BE2C (cell line): Measurements from ENCODE around the gene BLVRA.

DNA sequence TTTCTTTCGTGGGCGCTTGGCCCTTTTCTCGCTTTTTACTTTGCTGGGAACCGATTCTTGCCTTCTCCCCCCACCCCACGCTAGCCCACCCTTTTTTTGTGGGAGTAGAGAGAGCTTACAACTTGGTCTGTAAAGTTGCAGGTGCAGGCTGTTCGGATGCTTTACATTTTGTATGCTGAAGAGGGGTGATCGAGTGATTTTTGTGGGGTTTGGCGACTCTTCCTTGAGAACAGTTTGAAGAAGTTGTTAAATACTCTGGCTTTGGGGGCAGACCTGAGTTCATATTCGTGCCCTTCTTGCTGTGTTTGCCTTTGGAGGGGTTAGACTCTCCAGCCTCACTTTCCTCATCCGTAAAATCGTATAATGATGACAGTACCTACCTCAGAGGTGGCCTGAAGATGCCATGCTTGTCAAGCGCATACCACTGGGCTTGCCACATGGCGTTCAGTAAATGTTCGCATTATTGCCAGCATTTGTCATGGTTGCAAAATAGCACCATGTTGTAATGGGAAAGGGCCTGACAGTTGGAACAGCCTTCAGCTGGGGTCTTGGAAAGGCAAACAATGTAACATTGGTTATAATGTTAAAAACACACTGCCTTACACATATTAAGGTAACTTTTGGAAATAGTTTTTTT is 1.2 kb downstream of the STK17A start:
- RRBS: no CpG with 5 or more reads among the region's 14 CpGs

GRCh38 chr7:43632157-43632958 is 49.5 kb downstream of the STK17A start:
- RRBS: no CpG with 5 or more reads among the region's 7 CpGs

- RRBS: no CpG with 5 or more reads among the region's 17 CpGs
Measured at GRCh38 chr7:43639520-43640694, 57.0 kb downstream of the STK17A start.

DNA sequence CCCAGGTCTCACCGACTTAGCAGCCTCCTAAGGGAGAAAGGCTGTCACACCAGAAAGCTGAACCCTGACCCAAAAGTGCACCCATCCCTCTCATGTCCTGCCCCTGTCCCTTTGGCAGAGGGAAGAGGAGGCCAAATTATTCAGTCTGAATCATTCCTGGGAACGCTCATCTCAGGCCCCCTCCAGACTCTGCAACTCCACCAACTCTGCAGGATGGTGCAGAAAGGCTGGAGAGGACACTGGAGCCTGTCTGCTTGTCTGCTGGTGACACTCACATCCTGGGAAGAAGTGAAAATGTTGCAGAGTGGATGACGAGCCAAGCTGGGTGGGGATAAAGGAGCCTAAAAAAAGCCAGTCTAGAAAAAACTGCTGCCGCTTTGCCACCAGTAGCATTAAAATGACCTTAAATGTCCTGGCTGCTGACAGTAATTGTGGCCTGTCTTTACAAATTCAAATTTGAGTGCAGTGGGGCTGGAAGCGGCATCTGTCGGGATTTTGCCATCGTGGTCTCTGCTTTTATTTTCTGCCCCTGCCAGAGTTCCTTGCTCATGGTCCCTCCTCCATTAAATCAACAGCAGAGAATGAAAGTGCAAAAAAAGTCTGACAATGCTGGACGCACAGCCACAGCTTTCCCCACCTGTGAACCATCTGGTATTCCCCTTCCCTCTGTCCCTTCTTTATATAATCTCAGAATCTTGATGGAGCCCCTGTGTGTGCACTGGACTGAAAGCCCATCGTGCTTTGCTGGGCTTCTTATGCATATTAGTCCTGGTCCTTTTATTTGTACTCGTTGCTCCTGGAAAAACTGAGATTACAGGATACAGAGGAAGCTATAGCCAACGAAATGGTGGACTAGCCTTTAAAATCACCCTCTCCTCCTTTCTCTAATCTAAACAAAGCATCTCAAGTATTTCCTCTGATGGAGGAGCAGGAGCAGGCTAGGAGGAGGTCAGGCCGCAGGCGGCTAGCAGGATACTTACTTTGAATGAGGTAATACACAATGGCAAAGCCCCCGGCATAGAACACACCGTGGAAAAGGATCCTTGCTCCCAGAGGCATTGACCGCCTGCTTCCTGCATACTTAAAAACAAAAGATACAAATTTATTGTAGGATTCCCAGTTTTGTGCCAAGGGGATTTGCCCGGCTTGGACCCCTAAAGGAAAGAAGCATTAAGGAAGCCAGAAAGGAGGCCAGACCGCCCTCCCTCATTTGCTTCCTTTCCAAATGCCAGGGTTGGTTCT is 64.1 kb downstream of the STK17A start:
- RRBS: no CpG with 5 or more reads among the region's 18 CpGs

DNA sequence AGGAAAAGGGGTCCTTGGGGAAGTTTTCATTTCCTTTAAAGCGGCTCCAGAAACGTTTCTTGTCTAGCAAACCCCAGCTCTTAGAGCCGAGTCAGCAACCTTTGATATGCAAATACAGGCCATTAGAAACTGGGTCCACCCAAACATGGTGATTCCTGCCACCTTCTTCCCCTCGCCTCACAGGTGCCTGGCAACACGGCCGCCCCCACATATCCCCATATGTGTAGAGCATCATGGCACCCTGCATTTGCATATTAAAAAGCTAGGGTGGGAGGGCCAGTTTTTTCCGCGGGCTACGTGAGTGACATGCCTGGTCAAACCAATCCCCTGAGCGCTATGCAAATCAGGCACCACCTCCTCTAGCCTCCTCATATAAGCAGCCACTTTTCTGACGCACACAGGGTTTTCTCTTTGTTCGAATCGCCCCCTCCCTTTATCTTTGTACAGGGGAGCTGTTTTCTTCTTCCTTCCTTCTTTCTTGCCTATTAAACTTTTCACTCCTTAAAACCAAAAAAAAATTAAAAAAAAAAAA is 60.0 kb downstream of the COA1 start:
- RRBS: no CpG with 5 or more reads among the region's 13 CpGs

GRCh38 chr7:43734455-43735117 is 5.3 kb upstream of the COA1 start:
- RRBS: no CpG with 5 or more reads among the region's 15 CpGs

DNA sequence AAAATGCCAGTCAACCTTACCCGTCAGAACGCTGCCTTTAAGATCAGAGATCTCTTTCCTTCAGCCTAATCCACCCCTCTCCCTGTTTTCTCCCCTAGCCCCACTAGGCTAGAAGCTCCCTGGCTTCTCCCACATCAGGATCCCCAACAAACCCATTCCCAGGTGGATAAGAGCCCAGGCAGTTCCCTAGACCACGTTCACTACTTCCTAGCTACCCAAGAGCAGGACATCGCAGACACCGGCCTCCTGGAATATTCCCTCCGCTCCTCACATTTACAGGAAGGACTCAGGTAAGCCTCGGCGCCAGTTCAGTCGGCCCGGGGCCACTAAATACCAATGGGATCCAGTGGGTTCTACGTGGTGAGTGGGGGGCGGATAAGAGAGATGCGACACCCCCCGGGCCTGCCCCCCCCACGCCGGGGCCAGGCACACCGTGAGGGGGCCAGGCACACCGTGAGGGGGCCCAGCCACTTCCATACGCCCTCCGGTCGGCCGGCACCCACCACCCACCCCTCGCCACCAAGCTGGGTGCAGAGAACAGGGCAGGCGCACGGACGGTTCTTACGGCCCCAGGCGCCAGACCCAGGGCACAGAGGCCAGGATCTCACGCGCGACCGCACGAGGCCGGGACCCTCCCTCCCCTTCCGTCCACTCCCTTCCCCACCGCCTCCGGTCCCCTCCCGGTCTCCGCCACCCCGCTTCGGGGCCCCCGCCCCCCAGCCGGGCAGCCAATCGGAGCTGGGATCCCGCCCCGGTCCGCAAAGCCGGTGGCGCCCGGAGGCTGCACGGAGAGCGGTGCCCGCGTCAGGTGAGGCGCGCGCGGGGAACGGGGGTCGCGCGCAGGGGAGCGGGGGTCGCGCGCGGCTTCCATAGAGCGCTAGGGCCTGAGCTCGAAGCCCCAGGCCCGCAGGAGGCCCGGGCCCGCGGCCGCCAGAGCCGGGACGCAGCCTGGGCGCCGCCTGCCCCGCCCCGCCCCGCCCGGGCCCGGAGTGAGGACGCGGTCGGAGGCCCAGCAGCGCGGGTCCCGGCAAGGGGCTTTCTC is at the start of gene BLVRA:
Gene BLVRA (plus strand): TSS at position 754 of the 1,042 bp plus-strand sequence.
- RRBS: 19% methylated on average over 38 of the region's 89 CpGs

DNA sequence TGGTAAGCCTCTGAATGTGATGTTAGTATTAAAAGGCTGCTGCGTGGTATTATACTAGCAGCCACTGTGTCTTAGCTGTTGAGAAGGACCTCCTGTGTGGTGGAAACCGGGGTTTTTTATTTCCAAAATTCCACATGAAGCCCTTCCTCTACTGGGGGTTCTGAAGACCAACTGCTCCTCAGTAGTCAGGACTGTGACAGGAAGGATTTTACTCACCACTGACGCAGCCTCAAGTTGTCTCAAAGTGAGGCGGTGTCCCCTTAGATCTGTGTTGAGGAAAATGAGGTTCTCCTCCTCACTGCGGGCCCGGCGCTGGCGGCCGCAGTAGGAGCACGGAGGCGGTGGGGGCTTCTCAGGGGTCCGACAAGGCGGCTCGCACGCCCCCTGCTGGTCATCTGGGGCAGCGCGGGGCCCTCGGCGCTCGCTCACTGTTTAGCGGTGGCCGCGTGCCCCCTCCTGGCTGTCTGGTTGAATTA is 30.6 kb downstream of the MRPS24 start:
- RRBS: no CpG with 5 or more reads among the region's 23 CpGs

- RRBS: no CpG with 5 or more reads among the region's 7 CpGs
Measured at GRCh38 chr7:43977387-43978075, 20.2 kb upstream of the SPDYE1 start.

GRCh38 chr7:44005917-44006500 is 8.3 kb downstream of the SPDYE1 start:
- RRBS: no CpG with 5 or more reads among the region's 10 CpGs

DNA sequence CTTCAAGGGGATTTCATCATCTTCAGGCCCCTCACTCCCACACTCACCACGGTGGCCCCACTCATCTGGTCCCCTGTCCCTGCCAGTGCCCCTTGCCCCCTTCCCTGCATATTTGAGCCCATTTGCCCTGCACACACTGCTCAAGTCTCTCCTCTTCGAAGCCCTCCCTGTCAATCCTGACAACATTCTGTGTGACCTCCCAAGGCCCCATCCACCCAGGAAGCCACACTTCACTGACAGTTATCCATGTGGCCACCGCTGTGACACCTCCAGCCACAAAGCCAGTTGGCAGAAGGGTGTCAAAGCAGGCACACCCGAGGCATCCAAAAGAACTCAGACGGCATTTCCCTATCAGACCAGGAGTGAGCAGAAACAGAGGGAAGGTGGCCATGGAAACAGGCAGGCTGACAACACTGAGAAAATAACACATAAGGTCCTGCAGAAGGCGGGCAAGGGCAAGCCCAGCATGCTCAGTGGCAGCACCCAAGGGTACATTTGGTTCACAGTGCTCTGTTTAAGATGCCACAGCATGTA is 4.6 kb downstream of the POLM start:
- RRBS: no CpG with 5 or more reads among the region's 6 CpGs

DNA sequence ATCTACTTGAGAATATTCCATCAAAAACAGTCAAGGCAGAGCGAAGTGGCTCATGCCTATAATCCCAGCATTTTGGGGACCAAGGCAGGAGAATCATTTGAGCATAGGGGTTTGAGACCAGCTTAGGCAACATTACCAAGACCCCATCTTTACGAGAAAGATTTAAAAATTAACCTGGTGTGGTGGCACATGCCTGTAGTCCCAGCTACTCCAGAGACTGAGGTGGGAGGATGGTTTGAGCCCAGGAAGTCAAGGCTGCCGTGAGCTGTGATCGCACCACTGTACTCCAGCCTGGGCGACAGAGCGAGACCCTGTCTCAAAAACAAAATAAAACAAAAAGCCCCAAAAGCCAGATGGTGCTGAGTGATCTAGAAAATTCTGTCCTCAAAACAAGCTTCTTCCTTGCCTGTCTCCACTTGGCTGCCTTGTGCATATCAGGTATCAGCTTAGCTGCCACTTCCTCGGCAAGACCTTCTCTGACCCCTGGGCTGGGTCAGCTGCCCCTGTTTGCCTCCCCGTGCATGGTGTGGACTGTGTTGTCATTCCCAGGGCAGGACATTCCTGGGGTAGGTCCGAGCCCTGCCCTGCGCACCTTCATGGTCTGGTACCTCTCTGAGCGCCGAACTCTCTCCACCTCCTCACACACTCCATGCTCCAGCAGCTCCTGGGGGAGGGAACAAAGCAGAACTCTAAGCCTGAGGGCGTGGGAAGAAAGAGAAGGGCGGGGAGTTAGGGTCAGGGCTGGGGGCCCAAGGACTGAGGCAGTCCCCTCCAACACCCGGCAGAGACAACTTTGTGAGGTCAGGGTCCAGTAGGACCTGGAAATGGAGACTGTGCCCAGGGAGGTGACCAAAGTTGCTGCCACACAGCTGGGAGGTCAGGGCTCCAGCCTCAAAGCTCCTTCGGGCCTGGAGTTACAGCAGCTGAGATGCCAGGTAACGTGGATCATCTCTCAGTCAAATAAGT is 3.9 kb downstream of the POLM start:
- RRBS: no CpG with 5 or more reads among the region's 17 CpGs

- RRBS: no CpG with 5 or more reads among the region's 10 CpGs
Measured at GRCh38 chr7:44096945-44097756, 7.0 kb upstream of the AEBP1 start.

GRCh38 chr7:44143838-44144433 is 2.8 kb upstream of the MYL7 start:
- RRBS: no CpG with 5 or more reads among the region's 5 CpGs

DNA sequence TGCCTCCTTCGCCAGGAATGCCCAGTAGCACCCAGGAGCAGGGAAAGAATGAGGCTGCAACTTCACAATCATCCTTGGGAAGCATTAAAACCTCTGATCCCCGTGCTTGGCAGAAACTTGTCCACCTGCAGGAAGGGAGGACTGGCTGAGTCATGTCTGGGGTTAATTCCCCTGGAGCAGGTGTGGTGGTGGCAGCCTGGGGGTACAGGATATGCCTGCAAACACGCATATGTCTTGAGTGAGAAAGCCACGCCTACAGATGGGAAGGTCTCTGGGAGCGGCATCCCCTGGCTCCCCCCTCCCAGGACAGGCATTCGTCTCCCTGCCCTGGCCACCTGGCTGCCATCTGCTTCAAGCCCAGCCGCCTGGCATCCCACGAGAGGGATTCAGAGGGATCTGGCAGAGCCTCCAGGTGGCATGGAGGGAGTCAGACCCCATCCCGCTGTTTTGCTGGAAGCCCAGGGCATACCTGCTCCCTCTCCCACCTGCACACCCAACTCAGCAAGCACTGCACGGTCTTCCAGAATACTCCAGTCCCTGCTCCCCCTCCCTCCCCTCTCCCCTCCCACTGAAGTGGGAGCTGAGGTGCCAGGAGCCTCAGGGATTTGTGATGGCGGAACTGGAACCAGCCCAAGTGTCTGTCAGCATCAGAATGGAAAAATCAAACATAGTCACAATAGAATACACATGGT is 61.1 kb downstream of the CAMK2B start:
- RRBS: no CpG with 5 or more reads among the region's 11 CpGs

DNA sequence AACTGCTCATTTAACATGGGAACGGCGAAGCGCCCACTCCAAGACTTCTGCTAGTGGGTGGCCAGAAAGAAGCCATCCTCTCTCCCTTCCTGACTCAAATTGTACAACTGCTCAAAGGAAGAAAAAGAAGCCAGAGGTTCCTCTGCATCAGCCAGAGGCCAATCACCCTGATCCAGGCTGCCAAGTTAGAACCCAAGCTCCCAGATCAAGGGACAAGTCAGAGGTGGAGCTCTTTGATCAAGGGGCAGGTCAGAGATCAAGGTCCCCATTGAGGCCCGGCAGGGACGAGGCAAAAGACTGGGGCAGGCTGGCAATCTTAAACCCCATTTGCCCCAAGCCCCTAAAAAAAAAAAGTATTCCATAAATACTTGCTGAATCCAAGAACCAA is 23.1 kb downstream of the NUDCD3 start:
- RRBS: no CpG with 5 or more reads among the region's 5 CpGs

GRCh38 chr7:44486575-44486985 is 3.9 kb downstream of the NUDCD3 start:
- RRBS: no CpG with 5 or more reads among the region's 2 CpGs

DNA sequence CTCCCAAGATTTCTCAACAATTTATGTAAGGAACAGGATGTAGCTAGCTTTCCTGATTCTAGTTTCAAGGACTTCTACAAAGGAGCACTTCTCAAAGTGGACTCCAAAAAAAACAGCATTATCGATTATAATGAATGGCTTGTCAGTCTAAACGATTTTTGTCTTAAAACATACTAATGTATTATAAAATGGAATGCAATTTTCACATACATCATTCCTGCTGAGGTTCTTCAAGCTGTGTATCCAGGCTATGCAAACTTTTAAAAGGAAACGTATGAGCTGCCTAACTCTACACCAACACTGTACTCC is 3.5 kb downstream of the NUDCD3 start:
- RRBS: no CpG with 5 or more reads among the region's 3 CpGs

- RRBS: no CpG with 5 or more reads among the region's 7 CpGs
Measured at GRCh38 chr7:44650638-44651461, 44.4 kb downstream of the OGDH start.

- RRBS: no CpG with 5 or more reads among the region's 5 CpGs
Measured at GRCh38 chr7:44829642-44830250, 18.1 kb downstream of the H2AZ2 start.